GM23248 (cell line): Measurements from ENCODE around the gene SPATA21.

- RAMPAGE, long total RNA = no peak
Observed at GRCh38 chr1:15260623-15261228, 13.7 kb downstream of the FHAD1 start.

GRCh38 chr1:15328730-15329236, 80.9 kb upstream of the EFHD2 start:
- RAMPAGE, long total RNA = no peak

DNA sequence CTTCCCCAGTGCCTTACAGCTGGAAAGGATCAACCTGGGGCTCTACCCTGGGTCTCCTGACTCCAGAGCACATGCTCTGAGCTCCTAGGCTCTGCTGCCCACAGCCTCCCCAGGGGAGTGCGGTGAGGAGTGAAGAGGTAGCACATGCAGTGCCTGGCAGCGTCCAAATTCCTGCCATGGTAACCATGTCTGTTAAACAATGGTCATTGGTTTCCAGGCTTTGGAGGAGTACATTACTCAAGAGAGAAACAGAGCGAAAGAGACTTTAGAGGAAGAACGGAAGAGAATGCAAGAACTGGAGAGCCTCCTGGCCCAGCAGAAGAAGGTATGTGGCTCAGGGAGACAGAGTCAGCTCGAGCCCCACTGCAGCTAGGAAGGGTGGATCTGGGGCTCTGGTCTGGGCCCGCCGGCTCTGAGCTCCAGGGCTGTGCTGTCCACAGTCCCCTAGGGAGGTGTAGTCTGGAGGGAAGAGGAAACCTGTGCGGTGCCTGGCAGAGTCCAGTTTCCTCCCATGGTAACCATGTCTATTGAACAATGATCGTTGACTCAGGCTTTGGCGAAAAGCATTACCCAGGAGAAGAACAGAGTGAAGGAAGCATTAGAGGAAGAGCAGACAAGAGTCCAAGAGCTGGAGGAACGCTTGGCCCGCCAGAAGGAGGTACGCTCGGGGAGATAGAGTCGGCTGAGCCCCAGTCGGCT, 64.7 kb upstream of the EFHD2 start:
- RAMPAGE, long total RNA = no peak

GRCh38 chr1:15574636-15575251, 10.1 kb downstream of the AGMAT start:
- RAMPAGE, long total RNA = no peak

DNA sequence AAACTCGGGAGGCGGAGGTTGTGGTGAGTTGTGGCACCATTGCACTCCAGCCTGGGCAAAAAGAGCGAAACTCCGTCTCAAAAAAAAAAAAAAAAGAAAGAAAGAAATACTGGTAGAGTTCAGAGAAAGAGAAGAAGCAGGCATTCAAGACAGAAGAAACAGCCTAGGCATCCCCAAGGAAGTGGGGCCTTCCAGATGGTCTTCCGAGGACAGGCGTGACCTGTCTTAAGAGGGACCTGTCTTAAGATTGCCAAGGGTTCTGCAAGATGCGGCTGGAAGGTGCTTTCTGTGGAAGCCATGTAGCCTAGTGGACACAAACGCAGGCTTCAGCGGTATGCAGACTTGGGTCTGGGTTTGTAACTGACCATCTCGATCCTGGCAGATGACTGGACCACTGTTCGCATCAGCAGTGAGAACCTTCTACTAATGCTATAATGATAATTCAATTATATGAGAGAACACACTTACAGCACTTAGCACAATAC, 5.1 kb downstream of the PLEKHM2 start:
- RAMPAGE, long total RNA = no peak

GRCh38 chr1:15788761-15789069, 18.7 kb downstream of the UQCRHL start:
- RAMPAGE, long total RNA = no peak

- RAMPAGE, long total RNA = no peak
Observed at GRCh38 chr1:15794092-15794420, 13.4 kb downstream of the UQCRHL start.

DNA sequence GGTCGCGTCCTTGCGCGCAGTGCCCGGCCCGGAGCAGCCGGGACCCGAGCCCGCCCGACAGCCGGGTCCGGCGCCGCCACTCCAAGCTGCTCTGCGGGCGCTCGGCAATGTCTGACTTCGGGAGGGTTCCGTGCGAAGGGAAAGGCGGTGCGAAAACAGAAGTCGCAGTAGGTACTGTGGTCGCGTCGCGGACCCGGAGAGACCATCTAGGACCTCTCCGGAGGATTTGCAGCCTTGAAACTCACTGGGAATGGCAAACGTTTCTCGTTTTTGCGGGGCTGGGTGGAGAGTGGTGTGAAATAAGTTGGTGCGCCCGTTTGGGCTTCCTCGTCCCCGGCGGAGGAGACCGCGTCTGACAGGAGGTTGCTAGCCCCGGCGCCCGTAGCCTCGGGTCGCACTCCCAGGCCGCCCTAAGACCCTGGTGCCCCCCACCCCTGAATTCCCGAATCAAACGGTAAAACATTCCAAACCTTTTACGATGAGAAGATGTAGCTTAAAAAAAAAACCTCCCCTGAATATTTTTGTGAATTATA, 1.1 kb downstream of the SPEN start:
- RAMPAGE, long total RNA = no peak

DNA sequence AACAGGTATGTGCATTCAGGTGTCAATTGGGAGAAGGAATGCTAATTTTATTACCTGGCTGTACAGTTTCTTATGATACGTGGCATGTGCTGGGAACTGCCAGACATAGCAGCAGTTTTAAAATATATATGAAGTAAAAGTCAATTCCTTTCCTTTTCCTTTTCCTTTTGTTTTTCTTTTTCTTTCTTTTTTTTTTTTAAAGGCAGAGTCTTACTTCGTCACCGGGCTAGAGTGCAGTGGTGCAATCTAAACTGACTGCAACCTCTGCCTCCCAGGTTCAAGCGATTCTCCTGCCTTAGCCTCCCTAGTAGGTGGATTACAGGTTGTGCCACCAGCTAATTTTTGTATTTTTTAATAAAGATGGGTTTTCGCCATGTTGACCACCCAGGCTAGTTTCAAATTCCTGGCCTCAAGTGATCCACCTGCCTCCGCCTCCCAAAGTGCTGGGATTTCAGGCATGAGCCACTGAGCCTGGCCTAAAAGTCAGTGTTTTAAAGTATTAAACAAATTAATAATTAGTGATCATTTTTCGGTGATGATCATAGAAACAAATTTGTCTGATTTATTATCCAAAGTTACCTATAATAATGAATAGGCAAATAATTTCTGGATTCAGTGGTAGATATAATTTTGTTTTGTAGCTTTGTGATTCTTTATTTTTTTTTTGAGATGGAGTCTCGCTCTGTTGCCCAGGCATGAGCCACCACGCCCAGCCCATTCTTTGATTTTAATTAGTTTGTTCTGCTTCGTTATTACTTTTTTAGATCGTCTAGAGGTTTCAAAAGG, 37.2 kb downstream of the SPEN start:
- RAMPAGE, long total RNA = no peak

GRCh38 chr1:15885632-15886644, 38.4 kb downstream of the SPEN start:
- RAMPAGE, long total RNA = no peak

DNA sequence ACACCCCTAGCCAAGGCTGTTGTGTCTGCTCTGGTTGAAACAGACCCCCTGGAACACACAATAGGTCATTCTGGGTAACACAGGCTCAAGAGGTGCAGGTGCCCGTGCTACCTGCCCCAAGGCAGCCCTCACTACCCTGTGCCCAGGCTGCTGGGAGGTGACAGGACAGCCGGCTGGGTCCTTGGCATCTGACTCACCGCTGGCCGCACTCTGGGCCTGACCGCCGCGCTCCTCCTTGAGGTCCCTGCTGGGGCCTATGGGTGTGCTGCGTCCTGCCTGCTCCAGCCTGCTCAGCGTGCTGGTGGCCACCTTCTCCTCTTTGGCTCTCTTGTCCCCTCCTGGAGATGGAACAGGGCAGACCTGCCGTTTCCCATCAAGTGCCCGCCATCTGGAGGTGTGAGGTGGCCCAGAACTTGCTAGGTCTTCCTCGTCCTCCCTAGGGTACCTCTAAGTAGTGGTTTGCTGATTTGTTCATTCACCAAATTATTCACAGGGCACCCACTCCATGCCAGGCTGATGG, 29.9 kb downstream of the ZBTB17 start:
- RAMPAGE, long total RNA = no peak

GRCh38 chr1:15950658-15951294, 25.1 kb downstream of the ZBTB17 start:
- RAMPAGE, long total RNA = no peak

DNA sequence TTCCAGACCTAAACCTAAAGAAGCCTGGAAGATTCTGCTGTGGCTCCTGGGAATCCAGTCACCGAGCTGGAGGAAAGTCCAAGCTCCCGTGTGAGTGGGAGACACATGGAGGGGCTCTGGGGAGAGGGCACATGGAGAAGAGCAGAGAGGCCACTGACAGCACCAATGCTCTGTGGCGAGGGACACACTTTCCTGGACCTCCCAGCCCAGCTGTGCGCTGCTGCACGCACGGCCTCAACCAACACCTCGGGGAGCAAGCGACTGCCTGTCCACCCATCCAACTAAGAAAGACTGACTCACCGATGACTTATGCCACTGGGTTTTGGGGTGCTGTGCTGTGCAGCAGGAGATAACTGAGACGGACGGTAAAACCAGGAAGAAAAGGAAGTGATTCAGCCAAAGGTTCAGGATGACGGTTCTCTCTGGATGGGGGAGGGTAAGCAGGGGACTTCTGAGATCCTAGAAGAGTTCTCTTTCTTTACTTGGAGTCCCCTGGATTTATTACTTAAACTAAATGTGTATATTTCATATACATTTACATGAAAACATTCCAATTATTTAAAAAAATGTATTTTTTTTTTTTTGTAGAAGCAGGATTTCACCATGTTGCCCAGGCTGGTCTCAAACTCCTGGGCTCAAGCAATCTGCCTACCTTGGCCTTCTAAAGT, 23.2 kb downstream of the ZBTB17 start:
- RAMPAGE, long total RNA = no peak

- RAMPAGE, long total RNA = no peak
Observed at GRCh38 chr1:16138781-16139648, 16.9 kb downstream of the EPHA2 start.

- RAMPAGE, long total RNA = no peak
Observed at GRCh38 chr1:16235945-16236443, 989 bp downstream of the CPLANE2 start.

- RAMPAGE, long total RNA = no peak
Observed at GRCh38 chr1:16286654-16287614, 50.0 kb upstream of the CPLANE2 start.

DNA sequence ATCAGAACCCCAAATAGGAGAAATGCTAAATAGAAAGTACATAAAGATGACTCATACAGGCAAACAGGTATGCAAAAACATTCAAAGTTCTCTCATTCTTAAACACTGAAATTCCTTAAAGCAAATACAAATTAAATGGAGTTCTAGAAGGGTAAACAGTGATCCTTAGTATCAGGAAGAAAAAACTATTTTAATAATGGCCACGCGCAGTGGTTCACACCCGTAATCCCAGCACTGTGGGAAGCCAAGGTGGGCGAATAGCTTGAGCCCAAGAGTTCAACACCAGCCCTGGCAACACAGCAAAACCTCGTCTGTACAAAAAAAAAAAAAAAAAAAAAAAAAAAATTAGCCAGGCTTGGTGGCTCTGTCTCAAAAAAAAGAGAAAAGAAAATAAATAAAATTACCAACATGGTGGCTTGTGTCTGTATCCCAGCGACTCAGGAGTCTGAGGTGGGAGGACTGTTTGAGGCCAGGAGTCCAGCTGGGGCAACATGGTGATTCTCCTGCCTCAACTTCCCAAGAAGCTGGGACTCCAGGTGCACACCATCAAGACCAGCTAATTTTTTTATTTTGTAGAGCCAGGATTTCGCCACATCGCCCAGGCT, 17.4 kb downstream of the FBXO42 start:
- RAMPAGE, long total RNA = no peak

DNA sequence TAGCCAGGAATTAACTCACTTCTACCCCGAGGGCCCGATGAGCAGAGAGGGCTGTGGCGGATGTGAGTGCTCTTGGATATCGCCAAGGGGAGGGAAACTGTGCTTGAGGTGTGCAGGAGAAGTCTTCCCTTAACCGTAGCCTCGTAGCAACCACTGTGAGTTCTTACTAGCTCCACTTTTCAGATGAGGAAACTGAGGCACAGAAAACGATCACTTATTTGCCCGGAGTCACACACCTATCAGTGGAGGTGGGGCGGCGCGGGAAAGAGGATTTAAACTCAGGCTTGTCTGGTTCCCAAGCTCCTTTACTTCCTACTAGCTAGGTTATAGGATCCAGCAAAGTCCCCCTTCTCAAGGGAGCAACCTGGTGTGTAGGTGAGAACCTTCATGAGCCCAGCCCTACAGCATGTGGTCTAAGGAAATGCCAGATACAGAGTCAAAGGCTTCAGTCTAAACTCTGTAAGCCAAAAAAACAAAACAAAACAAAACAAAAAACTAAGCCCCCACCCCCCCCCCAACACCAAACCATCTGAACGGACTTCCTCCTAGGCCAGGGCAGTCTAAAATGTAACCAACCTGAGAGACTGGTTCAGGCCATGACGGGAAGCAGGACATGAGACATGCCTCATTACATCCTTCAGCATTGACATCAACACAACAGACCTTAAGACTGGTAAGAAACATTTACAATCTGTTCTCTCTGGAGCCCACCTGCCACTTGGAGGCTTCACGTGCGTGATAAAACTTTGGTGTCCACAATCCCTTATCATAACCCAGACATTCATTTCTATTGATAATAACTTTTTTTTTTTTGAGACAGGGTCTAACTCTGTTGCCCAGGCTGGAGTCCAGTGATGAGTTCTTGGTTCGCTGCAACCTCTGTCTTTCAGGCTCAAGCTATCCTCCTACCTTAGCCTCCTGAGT, 733 bp upstream of the FBXO42 start:
- RAMPAGE, long total RNA = no peak

DNA sequence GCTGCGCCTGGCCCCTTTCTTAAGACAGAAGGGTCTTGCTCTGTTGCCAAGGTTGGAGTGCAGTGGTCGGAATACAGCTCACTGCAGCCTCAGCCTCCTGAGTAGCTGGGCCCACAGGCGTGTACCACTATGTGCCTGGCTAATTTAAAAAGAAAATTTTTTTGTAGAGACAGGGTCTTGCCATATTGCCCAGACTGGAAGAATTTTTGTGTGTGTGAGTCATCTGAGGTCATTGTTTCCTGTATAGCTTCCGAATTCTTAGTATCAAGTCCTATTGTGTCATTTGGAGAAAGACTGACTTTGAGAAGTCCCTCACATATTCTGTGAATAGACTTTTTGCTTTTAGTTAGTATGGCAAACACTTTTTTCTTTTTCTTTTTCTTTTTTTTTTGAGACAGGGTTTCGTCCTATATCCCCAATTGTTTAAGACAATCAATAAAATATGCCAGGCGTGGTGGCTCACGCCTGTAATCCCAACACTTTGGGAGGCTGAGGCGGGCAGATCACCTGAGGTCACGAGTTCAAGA, 4.8 kb downstream of the SZRD1 start:
- RAMPAGE, long total RNA = no peak

DNA sequence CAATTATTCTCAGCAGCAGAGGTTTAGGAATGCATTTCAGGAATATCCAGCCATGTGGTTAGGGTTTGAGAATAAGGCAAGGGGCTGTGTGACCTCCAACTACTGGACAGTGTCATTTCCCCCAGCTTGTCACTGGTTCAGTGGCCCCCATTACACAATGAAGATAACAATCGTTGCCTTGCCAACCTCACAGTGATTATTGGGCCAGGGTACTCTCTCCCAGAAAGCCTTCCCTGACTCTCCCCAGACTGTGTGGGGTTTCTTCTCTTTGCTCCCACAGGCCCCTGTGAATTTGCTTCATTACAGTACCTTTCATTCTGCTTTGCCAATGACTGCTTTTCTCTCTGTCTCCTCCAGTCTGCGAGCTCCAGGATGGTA, at the start of gene SPATA21:
Gene SPATA21 (minus strand): TSS at position 142 of the 378 bp plus-strand sequence.
- RAMPAGE, long total RNA = no peak